Zone of skin (tissue), 1 donor: ENCODE measurements around the genes BFSP2 and CDV3.

DNA sequence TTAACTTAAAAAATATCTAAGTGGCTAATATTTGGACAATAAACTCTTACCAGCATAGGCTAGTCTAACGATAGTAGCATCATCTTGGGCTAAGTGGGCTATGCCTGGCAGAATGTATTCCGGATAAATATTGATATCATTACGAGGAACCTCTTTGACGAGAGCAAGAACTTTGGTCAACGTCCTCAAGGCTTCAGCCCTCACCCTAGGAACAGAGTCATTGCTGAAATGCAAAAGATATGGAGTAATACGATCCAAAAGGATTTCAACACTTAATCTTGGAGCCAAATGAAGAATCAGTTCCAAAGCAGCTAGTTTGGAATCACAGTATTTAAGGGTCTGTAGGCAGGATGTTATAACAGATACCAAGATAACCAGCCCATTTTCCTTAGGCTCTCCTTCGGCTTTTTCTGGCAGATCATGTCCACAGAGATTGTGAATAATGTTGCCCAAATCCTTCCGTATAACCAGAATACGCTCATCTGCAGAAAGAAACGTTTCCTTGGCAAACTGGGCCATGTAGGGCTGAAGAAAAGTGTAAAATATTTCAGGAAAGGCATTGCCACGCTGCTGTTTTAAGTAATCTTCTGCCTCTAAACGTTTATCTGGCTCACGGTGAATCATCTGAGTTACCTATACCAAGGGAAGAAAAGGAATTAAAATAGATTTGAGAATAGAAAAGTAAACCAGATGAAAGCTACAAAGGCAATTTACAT is 13.0 kb downstream of the PIK3R4 start:
- RRBS = no CpG with 5 or more reads among the region's 13 CpGs

DNA sequence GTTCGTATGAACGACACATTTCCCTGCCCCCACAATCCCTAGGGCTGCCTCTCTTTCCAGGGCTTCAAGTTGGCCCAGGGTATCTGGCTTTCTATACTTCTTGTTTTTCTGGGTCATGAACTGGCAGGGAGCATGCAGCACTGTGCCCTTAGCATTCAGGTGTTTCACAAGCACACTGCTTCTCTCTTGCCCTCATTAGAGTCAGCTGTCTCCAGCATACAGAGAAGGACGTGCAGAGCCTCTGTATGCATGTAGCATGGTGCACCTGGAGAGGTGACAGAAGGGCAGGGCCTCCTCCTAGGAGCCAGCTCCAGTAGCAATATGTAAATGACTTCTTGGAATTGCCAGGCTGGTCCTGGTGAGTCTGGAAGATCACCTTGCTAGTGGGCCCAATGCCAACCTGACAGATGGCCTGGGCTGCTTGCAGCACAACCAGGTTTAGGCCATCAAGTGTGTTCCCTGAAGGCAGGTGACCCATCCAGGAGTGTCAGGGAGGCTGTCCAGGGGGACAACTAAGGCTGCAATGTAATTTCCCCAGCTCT is 44.8 kb upstream of the ATP2C1 start:
- RRBS = no CpG with 5 or more reads among the region's 3 CpGs

- RRBS = no CpG with 5 or more reads among the region's 6 CpGs
Measured at GRCh38 chr3:130990290-130991055, 36.2 kb downstream of the ASTE1 start.

GRCh38 chr3:131330998-131331655 is 50.4 kb upstream of the NUDT16 start:
- RRBS = no CpG with 5 or more reads among the region's 13 CpGs

DNA sequence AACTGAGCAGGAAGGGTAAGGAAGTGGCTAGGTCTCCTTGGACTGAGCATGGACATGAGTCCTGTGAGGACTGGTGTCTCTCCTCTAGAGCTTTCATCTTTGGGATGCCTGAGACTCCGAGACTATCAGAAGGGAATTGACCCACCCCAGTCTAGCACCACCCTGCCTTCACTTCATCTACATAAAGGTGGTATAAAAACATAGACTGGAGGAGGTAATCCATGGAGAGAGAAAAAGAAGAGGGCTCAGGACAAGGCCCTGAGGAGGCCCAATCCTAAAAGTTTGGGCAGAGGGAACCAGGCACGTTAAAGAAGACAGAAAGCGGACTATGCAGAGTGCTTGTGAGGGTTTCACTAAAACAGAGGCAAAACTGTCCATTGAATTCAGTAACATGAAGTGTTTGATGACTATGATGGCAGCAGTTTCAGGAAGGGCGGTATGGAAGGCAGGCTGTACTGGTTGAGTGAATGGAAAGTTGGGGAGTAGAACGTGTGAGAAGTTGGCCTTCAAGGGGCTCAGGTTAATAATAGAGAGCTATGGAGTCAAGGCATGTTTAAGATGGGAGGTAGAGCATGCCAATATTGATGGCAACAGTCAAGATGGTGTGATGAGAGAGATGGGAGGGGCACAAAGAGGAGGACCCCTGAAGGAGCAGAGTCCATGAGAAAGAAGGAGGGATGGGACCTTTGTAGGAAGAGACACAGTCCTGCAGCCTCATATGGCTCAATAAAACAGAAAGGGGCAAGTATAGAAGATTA is 2.5 kb downstream of the NUDT16 start:
- RRBS = no CpG with 5 or more reads among the region's 5 CpGs

- RRBS = 19% methylated on average over 14 of the region's 42 CpGs
Measured at GRCh38 chr3:131526758-131527511, 24.2 kb upstream of the MRPL3 start.

- RRBS = no CpG with 5 or more reads among the region's 2 CpGs
Measured at GRCh38 chr3:132346471-132346817, 29.2 kb downstream of the ACP3 start.

DNA sequence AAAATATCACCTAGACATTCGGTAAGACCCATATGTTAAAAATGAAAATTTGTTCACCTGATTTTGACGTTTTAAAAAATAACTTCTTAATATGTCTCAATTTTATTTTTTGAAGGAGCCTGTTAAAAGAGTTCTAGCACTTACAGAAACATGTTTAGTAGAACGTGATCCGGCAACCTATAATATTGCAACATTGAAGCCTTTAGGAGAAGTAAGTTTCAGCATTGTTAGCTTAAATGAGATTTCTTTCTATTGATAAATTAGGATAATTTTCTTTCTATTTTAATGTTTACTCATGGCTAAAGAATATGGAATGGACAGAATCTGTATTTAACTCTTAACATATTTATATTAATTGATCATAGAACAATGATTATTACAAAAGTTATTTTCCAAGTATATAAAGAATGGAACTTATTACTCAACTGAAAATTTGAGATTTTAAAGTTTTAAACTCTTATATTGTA is 36.2 kb downstream of the DNAJC13 start:
- RRBS = no CpG with 5 or more reads among the region's 4 CpGs

DNA sequence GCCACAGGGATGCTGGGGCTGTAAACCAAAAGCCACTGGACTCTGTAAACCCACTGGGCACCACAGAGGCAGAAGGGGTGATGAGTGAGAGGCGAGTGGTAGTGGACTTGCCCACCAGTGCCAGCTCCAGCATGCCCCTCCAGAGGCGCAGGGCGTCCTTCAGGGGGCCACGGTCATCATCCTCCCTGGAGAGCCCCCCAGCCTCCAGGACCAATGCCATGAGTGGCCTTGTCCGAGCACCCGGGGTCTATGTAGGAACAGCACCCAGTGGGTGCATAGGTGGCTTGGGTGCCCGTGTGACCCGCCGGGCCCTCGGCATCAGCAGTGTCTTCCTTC is at the start of gene BFSP2:
Gene BFSP2 (plus strand): TSS at position 53 of the 336 bp plus-strand sequence.
- RRBS = 98% methylated on average over 5 of the region's 10 CpGs

DNA sequence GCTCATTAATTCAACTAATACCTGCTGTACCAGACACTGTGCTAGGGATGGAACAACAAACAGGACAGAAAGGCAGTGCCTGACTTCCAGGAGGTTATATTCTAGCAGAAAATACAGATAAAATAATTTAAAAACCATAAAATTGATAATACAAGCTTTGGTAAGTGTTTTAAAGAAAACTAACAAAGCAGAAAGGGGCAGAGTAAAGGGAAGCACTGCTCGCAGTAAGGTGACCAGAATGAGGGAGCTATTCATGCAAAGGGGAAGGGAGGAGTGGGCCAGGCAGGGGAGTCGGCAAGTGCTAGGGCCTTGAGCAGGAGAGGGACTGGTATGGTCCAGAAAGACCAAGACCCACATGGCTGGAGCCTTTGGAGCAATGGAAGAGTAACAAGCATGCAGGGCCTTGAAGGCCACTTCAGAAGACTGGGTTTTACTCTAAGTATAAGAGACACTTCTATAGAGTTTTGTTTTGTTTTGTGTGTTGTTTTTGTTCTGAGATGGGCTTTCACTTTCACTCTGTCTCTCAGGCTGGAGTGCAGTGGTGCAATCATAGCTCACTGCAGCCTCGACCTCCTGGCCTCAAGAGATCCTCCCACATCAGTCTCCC is 41.9 kb downstream of the BFSP2 start:
- RRBS = no CpG with 5 or more reads among the region's 3 CpGs

GRCh38 chr3:133472333-133472748 is 72.5 kb downstream of the BFSP2 start:
- RRBS = 12% methylated on average over 4 of the region's 20 CpGs

DNA sequence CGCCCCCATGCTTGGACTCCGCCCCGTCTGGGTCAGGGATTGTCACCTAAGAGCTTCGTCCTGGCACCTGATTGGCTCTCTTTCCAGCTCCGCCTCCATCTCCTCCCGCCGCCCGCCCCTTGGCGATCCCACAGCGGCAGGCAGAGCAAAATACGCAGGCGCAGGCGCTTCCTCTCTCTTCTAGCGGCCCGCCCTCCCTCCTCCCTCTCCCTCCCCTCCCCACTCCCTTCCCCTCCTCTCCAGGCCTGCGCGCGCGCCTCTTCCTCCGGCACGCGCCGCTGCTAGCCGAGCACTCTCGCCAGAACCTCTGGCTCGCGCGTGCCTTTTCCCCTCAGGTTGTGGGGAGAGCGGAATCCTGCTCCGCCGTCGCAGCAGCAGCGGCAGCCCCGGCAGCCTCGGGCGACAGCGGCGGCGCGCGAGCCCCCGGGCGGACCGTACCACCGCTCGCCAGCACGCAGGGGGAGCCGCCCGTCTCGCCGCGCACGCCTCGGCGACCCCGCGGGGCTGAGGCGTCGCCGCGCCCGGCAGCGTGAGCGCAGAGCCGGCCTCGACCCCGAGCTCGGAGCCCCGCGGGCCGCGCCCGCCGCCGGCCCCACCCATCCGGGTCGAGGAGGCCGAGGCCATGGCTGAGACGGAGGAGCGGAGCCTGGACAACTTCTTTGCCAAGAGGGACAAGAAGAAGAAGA is at the start of gene CDV3:
Gene CDV3 (plus strand): TSS at position 264 of the 686 bp plus-strand sequence.
- RRBS = 1% methylated on average over 37 of the region's 80 CpGs

- RRBS = no CpG with 5 or more reads among the region's 8 CpGs
Measured at GRCh38 chr3:133574815-133575343, 1.4 kb downstream of the CDV3 start.

DNA sequence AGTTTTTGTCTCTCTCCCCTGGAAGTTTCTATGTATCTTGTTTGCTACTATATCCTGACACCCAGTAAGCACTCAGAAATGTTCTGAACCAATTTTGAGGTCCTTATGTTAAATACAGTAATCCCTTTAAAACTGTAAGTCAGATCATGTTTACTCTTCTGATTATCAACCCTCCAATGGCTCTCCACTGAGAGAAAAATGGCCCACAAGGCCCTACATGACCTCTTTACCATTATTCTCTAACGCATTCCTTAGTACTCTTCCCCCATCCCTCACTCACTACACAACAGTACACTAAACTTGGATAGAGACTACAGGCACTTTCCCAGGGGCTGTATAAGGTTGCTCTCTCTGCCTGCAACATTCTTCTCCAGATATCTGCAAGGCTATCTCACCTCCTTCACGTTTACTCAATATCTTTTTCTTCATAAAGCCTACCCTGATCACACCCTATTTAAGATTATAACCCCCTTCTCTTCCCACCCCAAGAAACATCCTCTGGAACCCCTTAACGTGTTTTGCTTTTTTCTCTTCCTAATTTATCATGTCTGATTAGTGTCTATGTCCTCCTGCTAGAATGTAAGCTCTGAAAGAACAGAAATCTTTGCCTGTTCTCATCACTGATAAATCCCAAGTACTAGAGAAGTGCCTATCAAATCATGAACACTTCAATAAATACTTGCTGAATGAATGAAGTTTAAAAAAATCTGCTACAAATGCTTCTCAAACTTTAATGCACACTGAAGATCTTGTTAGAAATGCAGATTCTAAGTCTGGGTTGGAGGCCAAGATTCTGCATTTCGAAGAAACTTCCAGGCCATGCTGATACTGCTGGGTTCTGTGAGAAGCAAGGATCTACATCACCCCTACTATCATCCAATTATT is 1.7 kb downstream of the TOPBP1 start:
- RRBS = no CpG with 5 or more reads among the region's 4 CpGs

- RRBS = no CpG with 5 or more reads among the region's 2 CpGs
Measured at GRCh38 chr3:134211606-134212136, 39.0 kb downstream of the RYK start.

DNA sequence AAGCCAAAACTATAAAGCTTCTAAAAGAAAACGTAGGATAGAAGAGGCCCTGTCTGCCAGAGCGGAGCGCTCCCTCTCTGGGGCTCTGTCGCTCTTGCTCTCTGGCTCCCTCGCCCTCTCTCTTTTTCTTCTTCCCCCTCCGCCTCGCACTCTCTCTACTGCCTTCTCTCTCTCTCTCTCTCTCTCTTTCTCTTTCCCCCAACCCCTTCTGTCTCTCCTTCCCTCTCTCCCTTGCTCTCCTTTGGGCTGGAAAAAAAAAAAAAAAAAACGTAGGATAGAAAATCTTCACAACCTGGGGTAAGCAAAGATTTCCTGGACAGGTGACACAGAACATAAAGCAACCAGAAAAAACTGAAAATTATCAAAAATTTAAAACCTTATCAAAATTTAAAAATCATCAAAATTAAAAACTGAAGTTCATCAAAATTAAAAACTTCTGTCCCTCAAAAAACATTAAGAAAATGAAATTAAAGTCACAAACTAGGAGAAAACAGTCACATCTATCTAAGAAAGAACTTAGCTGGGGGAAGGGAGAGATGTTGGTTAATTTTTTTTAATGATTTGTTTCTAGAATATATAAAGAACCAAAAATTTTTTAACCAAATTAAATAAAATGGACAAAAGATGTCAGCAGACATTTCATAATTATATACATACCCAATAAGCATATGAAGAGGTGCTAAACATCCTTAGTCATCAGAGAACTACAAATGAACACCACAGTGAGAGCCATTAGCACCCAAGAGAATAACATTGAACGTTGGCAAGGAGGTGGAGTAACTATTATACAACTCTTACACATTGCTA is 21.3 kb downstream of the RYK start:
- RRBS = no CpG with 5 or more reads among the region's 9 CpGs

- RRBS = no CpG with 5 or more reads among the region's 7 CpGs
Measured at GRCh38 chr3:134311982-134312431, 61.3 kb upstream of the RYK start.

GRCh38 chr3:134312432-134313209 is 61.6 kb downstream of the AMOTL2 start:
- RRBS = 6% methylated on average over 16 of the region's 47 CpGs

DNA sequence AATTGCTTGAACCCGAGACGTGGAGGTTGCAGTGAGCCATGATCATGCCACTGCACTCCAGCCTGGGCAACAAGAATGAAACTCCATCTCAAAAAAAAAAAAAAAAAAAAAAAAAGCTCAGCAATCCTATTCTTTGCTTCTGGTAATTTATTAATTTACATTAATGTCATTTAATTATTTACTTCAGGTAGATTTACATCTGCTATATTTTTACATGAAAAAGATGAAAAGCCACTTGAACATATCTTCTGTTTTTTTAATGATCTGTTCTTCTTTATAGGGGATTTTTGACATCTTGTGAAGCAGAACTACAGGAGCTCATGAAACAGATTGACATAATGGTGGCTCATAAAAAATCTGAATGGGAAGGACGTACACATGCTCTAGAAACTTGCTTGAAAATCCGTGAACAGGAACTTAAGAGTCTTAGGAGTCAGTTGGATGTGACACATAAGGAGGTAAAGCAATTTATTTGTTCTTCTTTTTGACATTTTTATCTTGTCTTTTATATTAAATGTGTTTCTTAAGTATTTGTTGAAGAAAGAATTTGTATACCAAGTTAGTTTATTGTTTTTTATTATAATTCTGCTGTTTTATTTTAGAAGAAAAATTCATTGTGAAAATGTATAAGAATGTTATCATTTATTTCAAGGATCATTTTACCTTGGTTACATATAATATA is 21.1 kb downstream of the CEP63 start:
- RRBS = no CpG with 5 or more reads among the region's 4 CpGs

DNA sequence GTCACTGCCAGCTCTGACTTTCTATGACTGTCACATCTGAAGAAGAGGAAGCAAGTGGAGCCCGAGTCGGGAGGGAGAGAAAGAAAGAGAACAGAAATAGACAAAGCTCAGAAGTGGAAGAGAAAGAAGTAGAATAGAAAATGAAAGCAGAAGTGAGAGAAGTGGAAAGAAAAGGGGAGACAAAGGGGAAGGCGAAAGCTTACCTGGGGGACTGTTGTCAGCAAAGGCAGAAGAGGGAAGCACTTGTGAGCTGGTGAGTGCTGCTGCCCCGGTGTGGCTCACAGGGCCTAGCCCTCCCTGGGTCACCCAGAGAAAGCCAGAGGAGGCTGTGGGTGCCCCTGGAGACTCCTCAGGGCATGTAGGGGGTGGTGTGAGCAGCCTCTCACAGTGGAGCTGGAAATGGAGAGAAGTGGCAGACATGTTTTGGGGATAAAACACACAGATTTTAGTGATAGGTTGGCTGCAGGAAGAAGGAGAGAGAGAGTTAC is 58.0 kb downstream of the EPHB1 start:
- RRBS = no CpG with 5 or more reads among the region's 4 CpGs